ENCODE measurements around a stretch of chr12.

DNA sequence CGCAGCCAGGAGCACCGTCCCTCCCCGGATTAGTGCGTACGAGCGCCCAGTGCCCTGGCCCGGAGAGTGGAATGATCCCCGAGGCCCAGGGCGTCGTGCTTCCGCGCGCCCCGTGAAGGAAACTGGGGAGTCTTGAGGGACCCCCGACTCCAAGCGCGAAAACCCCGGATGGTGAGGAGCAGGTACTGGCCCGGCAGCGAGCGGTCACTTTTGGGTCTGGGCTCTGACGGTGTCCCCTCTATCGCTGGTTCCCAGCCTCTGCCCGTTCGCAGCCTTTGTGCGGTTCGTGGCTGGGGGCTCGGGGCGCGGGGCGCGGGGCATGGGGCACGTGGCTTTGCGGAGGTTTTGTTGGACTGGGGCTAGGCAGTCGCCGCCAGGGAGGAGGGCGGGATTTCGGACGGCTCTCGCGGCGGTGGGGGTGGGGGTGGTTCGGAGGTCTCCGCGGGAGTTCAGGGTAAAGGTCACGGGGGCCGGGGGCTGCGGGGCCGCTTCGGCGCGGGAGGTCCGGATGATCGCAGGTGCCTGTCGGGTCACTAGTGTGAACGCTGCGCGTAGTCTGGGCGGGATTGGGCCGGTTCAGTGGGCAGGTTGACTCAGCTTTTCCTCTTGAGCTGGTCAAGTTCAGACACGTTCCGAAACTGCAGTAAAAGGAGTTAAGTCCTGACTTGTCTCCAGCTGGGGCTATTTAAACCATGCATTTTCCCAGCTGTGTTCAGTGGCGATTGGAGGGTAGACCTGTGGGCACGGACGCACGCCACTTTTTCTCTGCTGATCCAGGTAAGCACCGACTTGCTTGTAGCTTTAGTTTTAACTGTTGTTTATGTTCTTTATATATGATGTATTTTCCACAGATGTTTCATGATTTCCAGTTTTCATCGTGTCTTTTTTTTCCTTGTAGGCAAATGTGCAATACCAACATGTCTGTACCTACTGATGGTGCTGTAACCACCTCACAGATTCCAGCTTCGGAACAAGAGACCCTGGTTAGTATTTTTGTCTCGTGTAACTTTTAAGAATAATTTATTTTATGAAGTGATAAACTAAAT lies 656 bp downstream of the MDM2 start:
- PRO-cap, 10 experiments, result peak in 10 of 10 experiments; most common plus-strand start position 715 of the sequence (in 10); most common minus-strand start position 558 of the sequence (in 5)

DNA sequence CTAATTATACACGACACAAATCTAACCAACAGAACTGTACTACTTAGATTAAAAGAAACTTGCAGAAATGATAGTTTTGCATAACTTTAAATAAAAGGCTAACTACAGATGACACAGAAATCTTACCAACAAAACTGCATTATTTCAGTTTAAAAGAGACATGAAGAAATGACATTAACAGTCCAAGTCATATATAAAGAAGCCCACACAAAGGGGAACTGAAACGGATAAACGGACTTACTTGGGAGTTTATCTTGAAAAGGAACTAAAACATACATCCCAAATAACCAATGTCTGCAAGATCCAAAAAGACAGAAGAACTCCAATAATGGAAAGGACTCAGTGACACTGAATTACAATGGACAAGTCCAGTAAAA lies 868 bp downstream of the CPM start:
- PRO-cap, 10 experiments, result no peak in any of the 10 experiments

DNA sequence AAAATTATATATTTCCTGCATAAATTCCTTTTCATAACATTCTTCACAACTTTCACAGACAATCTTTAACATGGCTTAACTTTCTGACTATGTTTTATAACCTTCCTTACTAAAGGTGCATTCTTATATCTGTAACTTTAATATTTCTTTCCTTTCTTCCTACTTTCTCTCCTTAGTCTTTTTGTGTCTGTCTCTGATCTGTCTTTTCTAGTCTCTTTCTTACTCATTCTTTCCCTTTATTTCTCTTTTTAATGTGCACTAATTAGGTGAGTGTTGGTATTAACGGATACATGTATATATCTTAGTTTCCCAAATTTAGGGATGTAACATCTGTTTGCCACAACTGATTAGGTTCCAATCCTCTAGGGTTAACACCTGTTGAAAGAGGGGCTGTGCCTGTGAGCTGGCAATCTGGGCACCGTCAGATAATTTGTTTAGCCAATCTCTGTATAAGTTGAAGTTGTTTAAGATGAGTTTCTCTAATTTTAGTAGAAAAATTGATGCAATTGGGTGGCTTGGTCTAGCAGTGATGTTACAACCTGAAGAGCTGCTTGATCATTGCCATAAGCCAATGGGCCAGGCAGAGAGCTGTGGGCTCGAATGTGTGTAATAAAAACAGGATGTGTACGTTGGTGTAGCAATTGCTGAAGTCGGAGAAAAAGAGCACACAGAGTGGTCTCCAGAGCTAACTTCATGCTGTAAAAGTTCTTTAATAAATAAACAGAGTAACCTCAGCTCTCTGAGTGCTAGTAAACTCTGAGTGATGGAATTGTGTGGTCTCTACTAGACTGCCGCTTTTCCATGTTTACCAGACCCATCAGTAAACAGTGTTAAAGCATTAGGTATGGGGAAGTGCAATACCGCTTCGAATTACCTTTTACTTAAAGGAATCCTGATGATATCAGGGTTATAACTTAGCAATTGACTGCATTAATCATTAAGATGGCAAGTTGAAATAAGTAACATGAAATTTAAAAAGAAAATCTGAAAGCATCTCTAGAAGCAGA lies 18.4 kb upstream of the LYZ start:
- PRO-cap, 10 experiments, result peak in 8 of 10 experiments; most common plus-strand start position 640 of the sequence (in 7)

DNA sequence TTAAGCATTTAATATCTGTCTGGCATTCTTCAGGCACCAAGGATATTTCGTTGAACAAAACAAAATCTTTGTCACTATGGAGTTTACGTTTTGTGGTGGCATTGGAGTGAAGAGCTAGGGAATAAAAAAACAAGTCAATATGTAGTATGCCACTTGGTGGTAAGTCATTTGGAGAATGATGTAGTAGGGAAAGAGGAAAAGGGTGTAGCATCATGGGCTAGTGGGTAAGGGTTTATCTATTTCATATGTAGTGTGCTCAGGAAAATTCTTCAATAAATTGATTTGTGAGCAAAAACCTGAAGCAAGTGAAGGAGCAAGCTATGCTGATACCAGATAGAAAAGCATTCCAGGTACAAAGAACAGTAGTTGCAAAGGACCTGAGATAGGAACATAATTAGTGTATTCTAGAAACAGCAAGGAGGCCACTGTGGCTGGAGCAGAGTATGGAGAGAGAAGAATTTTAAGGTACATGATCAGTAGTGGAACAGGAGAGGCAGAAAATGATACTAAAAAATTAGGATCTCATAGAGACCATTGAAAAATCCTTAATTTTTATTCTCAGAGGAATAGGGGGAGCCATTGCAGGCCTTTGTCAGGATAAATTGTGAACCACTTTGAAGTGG lies 41.8 kb upstream of the CCT2 start:
- PRO-cap, 10 experiments, result no peak in any of the 10 experiments

GRCh38 chr12:69587847-69588314 lies 2.6 kb downstream of the CCT2 start:
- PRO-cap, 10 experiments, result no peak in any of the 10 experiments

GRCh38 chr12:69588750-69589956 lies 3.9 kb downstream of the CCT2 start:
- PRO-cap, 10 experiments, result no peak in any of the 10 experiments

DNA sequence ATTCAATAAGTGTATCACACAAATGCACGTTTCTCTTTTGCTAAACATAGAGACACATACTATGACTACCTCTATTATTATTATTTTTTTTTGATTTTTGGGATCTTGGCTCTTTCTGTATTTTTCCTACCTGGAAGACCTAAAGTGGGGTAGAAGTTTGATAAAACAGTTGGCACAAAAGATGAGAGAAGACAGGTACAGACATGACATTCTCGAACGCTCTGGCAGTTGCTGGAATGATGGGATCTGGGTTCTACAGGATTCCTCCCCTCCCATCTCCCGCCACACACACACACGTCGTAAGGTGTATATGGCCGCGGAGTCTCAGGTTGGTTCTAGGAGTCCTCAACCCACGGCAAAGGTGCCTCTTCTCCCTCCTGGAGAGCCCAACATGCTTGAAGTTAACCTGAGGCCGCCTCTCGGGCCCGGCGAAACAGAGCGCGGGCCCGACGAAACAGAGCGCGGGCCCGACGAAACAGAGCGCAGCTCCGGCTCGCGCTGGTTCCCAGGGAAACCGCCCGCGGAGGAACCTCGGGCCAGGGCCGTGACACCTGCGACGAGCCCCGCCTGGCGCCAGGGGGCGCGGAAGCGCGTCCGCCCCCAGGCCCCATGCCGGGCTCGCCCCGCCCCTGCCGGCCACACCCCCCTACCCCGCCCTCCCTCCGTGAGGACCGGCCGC lies 373 bp upstream of the RAB3IP start:
- PRO-cap, 10 experiments, result peak in 9 of 10 experiments; most common plus-strand start position 265 of the sequence (in 1); most common minus-strand start position 631 of the sequence (in 4)

- PRO-cap, 10 experiments, result no peak in any of the 10 experiments
These were observed 169.7 kb downstream of the MYRFL start for GRCh38 chr12:69994664-69995225.

DNA sequence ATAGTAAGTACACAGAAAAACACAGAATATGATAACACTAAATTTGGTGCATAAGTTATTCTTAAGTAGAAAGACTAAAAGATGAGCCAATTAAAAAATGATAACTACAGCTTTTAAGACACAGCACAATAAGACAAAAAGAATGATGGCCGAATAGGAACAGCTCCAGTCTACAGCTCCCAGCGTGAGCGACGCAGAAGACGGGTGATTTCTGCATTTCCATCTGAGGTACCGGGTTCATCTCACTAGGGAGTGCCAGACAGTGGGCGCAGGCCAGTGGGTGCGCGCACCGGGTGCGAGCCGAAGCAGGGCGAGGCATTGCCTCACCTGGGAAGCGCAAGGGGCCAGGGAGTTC lies 187.9 kb downstream of the MYRFL start:
- PRO-cap, 10 experiments, result peak in 2 of 10 experiments; most common plus-strand start position 131 of the sequence (in 2)

GRCh38 chr12:70367352-70368069 lies 1.4 kb downstream of the KCNMB4 start:
- PRO-cap, 10 experiments, result no peak in any of the 10 experiments

DNA sequence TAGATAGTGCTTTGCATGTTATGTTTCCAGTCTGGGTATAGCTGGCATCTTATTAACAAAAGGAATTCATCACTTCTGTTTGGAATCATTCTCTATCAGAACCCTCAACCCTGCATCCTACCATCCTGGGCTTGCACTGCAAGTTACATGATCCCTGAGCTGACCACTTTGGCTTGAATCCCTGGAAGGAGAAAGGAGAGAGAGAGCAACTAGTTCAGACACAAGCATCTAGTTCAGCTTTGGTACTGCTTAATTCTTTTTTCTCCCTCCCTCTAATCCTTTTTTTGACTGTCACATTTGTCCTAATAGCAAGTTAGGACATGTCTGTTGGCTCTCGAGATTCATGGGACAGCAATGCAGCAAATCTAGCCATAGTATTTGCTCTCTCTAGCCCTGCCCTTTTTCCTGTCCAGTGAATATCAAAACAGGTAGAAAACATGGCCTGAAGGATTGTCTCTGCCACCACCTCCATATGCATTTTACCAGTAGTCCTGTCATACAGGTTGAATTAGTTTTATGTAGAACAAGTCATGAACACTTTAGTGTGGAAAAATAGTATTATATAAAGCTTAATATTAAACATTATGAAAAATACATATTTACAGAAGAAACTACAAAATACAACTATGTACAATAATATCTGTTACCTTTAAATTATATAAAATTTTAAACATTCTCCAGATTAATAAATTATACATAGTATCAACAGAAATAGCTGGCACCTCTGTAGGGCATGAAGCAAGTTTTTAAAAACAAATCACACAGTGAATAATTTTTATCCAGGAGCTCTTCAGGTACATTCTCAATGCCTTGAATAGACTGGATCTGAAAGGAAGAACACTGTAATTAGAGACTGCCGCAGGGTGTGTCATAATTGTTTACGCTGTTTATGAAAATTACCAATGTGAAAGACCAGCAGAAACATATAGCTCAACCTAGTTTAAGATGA lies 116.3 kb downstream of the PTPRB start:
- PRO-cap, 10 experiments, result no peak in any of the 10 experiments

DNA sequence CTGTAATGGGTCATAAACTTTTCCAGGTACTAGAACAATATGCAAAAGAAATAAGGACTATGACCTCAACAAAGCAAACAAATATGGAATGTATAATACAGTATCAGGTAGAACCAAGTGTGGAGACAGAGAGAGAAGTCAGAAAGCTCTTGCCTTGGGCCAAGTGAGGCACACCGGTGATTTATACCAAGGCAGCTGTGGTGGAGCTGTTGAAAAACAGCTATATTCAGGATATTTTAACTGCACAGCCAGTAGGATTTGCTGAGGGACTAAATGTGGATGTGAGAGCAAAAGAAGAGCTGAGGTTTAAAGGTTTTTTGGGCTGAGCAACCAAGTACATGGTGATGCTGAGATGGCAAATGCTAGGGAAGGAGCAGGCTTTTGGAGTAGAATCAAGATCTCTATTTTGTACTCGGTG lies 116.2 kb downstream of the TSPAN8 start:
- PRO-cap, 10 experiments, result peak in 1 of 10 experiments; most common plus-strand start position 141 of the sequence (in 1)

GRCh38 chr12:71160488-71161018 lies 2.8 kb upstream of the TSPAN8 start:
- PRO-cap, 10 experiments, result peak in 1 of 10 experiments; most common plus-strand start chr12:71160869 (in 1); most common minus-strand start chr12:71160668 (in 1)

DNA sequence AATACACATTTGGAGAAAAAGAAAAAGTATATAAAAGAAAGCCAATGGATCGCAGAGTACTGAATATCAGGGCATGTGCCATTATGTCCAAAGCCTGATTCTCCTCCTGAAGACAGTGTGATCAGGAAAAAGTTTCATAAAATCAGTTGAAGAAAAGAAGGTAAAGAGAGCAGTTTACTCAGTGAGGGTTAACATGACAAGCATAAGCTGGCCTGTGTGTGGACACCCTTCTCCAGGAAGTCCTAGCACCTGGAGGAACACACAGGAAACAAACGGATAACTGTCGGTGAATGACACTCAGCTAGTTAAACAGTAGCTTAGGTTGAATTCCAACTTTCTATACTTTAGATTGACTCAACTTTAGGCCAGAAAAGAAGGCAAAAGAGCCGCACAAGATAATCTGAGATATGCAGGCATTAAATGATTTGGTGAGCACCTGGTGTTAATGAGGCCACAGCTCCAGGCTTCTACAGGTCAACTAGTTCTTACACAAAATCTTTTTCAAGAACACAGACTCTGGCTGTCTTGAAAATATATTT lies 56.7 kb upstream of the TSPAN8 start:
- PRO-cap, 10 experiments, result no peak in any of the 10 experiments

DNA sequence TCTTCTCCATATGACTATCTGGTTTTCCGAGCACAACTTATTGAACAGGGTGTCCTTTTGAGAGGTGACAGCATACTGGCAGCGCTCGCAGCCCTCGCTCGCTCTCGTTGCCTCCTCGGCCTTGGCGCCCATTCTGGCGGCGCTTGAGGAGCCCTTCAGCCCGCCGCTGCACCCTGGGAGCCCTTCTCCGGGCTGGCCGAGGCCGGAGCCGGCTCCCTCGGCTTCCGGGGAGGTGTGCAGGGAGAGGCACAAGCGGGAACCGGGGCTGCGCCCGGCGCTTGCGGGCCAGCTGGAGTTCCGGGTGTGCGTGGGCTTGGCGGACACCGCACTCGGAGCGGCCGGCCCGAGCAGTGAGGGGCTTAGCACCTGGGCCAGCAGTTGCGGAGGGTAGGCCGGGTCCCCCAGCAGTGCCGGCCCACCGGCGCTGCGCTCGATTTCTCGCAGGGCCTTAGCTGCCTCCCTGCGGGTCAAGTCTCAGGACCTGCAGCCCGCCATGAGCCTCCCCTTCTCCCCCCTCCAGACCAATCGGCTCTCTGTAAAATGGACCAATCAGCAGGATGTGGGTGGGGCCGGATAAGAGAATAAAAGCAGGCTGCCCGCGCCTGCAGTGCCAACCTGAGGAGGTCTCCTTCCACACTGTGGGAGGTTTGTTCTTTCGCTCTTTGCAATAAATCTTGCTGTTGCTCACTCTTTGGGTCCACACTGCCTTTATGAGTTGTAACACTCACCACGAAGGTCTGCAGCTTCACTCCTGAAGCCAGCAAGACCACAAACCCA lies 62.8 kb upstream of the LGR5 start:
- PRO-cap, 10 experiments, result peak in 1 of 10 experiments; most common plus-strand start position 621 of the sequence (in 1)

DNA sequence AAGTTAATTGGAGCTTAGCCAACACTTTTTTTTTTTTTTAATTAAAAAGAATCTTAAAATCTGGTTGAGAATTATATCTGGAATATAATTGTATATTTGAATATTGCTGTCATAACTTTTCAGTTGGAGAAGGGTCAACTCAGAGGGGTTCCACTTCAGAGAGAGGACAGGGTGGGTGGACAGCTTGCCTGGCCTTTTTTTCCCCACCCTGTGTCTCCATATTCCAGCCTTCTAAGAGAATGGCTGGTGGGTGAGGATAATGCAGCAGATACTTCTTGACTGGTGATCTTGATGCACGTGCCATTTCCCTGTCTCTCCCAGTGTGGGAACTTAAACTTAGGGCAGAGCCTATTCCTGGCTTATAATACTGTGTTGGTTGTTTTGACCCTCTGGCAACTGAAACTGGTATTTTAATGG lies 15.3 kb downstream of the RAB21 start:
- PRO-cap, 10 experiments, result no peak in any of the 10 experiments

DNA sequence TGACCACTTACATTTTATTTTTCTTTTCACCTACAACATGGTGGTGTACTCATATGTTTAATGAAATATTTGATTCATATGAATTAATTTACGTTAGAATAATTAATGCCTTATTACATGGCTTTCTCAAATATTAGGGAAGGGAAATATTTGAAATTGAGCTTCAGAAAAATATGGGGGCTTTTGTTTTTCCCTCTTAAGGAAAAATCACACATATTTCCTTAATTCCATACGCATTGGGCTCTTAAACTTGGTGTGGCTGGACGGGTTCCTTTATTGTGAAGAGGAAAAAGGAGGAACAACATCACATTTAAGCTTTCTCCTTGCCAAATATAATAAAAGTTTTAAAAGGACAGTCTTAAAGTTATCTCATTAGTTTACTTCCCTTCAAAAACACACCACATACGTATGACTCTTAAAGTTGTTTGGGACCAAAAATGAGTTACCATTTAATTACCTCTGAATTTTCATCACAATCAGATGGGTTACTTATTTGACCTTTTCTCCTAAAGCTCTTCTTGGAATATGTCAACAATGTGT lies 16.2 kb downstream of the RAB21 start:
- PRO-cap, 10 experiments, result peak in 1 of 10 experiments; most common plus-strand start position 276 of the sequence (in 1)

DNA sequence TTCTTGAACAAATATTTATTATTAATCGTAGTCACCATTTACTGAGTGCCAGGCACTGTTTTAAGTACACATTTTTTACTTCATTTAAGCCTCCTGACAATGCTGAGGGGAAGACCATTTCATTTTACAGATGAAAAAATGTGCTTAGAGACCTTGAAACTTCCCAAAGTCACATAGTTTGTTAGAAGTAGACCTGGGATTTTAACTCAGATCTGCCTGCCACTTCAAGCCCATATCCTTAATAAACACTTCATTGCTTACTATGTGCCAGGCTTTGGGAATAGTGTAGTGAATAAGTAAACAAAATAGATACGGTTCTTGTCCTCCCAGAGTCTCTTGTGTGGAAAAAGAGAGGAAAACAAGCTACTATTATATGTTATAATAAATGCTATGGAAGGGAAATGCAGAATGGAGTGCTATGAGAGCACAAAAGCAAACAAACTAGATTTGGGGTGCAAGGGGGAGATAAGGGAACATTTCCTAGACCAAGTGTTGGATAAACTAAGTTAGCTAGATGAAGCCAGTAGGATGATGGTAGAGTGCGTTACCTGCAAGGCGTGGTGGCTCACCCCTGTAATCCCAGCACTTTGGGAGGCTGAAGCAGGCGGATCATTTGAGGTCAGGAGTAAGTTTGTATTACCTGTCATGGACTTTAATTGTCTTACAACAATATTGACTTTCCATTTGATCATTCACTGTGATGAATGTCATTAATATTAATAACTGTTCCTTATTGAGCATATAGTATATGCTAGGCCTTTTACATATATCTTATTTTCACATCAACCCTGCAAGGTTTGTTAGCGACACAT lies 23.9 kb downstream of the RAB21 start:
- PRO-cap, 10 experiments, result no peak in any of the 10 experiments

DNA sequence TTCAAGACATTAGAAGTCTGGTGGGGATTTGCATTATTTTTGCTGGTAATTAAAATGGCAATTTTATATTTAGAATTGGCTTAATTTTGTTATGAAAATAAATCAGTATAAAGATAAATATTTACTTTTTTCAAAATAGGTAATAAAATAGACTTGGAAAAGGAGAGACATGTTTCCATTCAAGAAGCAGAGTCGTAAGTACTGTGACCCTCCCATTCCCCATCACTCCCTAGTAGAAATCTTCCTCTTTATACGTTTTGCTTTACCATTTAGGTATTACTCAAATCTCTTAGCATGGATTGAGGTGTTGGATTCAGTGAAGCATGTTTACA lies 27.2 kb downstream of the RAB21 start:
- PRO-cap, 10 experiments, result no peak in any of the 10 experiments

DNA sequence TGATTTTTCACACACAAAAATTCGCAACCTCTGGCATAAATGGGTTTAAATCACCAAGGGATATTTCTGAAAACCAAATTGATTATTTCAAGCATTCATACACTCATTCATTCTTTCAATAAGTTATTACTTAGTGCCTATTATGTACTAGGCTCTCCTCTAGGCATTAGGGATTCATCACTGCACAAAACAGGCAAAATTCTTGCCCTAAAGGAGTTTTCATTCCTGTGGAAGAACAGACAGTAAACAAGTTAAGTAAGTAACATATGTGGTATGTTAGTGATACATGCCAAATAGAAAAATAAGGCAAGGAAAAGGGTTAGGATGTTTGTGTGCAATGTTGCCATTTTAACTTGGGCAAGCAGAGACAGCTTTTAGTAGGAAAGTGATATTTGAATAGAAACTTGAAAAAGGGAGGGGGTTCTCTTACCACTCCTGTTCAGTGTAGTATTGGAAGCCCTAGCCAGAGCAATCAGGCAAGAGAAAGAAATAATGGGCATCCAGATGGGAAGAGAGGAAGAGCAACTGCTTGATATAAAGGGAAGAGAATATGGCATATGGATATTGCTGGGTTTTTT lies 38.1 kb upstream of the TPH2 start:
- PRO-cap, 10 experiments, result no peak in any of the 10 experiments

Data from Metastatic Breast Carcinoma in the Brain (tissue), 10 donors.